Parietal lobe (tissue), 2 donors: ENCODE measurements around a stretch of chr15.

- RAMPAGE, long total RNA: no peak
These were observed 66.8 kb upstream of the MYO5C start for GRCh38 chr15:52362296-52362813.

- RAMPAGE, long total RNA: no peak
These were observed 112.7 kb downstream of the MYO5A start for GRCh38 chr15:52415978-52416292.

DNA sequence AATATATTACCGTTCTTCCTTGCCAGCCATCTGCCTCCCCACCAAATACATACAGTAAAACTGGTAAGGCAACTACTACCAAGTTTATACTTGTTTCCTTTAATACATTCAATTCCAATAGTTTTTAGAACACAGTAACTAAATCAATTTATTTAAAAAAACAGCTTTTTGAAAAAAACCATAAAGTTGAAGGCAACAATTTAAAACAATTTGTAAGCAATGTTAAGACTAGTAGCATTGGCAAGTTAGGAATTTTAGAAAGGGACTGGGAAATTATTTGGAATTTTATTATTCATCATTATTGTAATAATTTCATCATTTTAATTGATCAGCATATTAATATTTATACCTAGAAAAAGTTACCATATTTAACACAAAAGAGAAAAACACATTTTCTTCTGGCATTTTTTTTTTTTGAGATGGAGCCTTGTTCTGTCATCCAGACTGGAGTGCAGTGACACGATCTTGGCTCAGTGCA is 20.6 kb upstream of the ARPP19 start:
- RAMPAGE, long total RNA: no peak

DNA sequence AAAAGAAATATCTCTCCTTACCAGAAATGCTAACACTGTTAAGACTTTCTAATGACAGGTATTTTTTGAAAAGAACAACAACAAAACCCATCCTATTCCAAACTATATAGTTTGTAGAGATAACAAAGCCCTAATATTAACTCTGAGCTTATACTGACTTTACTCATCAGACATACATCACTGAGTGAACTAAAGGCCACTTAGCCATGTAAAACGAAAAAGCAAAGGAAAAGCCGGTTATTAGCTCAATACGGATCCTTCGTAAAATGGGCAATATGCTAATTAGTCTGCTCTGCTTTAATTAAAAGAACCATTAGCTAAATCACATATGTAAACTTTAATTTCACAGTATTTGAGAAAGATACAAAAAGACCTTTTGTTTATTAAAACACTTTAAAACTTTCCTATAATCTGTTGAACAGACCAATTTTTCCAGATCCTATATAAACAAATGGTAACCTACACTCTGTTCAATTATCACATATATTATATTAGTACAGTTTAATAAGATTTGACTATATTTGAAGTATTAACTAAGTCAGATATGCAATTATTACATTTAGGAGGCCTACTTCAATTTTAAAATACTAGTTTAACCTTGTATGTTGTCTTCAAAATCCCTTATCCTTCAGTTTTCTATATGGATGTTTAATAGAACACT is 28.5 kb downstream of the ATOSA start:
- RAMPAGE, long total RNA: no peak

DNA sequence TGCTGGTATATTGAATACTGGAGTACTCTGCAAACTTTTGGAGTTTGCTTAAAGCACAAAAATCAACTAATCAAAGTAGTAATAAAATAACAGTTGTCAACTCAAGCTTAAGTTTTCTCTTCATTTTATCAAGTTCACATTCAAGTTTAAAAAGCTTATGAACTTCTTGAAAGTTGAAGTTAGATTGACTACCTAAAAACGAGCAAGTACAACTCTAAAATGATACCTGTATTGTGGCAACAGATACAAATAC is 1.8 kb downstream of the ATOSA start:
- RAMPAGE, long total RNA: no peak

DNA sequence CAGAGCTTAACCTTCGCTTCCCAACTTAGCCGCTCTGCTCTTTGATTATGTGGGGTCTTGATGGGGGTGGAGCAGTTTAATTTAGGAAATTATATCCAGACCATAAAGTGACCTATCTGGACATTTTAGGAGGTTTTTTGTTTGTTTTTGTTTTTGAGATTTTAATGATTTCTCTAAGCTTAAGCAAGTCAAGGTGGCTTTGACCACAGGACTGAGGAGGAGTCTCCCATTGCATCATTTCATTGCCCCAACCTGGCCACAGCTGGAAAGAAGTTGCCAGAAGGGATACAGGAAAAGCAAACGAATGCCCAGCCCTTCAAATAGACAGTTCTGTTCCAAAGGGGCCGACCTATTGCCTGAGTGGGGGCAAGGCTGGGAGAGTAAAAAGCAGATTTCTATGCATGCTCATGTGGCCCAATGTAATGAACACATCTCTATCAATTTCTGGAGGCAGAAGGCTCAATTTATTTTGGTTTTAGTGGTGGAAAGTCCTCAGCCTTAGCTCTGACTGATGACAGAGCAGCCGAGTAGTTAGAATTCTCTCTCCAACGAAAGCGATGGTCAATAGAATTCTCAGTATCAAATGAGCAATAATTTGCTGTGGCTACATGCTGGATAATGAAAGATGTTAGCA is 12.0 kb upstream of the ONECUT1 start:
- RAMPAGE, long total RNA: no peak

GRCh38 chr15:52805563-52806643 is 15.8 kb upstream of the ONECUT1 start:
- RAMPAGE, long total RNA: no peak

DNA sequence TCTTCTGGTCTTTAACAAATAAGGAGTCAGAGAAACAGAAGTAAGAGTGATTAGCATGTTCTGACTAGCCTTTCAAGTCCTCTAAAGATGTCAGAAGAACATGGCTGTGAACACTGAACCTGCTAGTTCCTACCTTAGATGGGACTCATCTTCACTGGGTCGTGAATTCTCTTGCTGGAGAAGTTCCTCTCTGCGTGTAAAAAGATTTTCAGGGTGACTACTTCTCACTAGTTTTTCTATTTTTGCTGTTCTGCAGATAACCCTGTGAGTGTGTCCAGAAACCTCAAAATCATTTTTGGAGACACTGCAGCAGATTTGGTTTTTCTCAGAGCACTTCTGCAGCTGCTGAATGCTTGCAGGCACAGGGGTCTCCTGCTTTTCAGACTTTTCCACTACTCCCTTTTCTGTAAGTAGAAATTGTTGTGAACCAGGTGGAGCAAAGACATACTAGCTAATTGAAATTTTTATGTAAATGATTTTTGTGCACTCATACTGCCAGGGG is 185.4 kb upstream of the ONECUT1 start:
- RAMPAGE, long total RNA: no peak

DNA sequence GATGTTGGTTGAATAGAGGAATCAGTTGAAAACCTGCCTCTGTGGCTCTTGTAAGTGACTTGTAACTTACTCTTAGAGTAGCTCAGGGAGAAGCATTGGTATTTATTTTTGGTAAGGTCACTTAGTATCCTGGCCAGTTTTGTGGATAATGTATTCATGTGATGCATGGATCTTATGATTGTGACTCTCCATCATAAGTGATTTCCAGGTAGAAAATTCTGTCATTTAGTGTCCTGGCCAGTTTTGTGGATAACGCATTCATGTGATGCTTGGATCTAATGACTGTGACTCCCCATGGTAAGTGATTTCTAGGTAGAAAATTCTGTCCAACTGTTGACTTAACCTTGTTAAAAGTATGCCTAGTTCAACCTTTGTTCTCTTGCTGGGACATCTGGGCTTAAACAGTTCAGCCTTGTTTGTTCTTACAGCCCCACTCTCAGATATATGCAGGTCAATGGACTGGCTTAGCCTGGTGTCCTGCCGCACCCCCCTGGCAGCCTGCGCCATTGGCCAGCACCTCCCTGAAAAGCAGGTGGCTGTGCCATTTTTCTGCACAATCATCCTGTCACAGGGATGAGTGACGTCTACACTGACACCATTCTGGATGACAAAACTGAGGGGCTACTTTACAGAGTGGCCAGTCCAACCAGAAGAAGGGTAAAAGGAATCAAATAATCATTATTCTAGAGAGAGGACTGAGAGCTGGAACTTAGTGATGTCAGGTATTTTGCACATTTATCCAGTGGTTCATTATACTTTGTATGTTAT is 244.6 kb upstream of the ONECUT1 start:
- RAMPAGE, long total RNA: no peak

DNA sequence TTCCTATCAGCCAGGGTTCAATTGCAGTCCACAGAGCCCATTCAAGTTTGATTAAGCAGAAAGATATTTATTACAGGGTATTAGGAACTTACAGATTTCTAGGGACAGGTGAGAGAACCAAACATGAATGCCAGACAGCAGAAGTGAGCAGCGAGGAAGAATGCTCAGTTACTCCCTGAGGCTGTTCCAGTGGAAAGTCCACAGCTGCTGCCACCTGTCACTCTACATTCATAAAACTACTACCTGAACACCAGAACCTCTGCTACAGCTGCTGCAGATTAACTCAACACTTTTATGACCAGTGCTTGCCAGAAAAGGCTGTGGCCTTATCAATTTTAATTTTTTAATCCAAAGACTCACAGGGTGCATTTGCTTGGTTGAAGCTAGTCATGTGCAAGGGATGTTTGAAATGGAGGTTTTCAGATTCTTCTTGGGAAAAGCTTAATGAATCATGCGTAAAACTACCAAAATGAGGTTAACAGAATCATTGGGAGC is 325.5 kb upstream of the ONECUT1 start:
- RAMPAGE, long total RNA: no peak

- RAMPAGE, long total RNA: no peak
These were observed 320.9 kb downstream of the WDR72 start for GRCh38 chr15:53438508-53438987.

DNA sequence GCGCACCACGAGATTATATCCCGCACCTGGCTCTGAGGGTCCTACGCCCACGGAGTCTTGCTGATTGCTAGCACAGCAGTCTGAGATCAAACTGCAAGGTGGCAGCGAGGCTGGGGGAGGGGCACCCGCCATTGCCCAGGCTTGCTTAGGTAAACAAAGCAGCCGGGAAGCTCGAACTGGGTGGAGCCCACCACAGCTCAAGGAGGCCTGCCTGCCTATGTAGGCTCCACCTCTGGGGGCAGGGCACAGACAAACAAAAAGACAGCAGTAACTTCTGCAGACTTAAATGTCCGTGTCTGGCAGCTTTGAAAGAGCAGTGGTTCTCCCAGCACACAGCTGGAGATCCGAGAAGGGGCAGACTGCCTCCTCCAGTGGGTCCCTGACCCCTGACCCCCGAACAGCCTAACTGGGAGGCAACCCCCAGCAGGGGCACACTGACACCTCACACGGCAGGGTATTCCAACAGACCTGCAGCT is 132.4 kb downstream of the RSL24D1 start:
- RAMPAGE, long total RNA: no peak

GRCh38 chr15:55255713-55256144 is 33.9 kb downstream of the RAB27A start:
- RAMPAGE, long total RNA: no peak

GRCh38 chr15:55290067-55291051 is 746 bp upstream of the RAB27A start:
- RAMPAGE, long total RNA: no peak

- RAMPAGE, long total RNA: no peak
These were observed 24.1 kb downstream of the PIGB start for GRCh38 chr15:55343155-55343535.

GRCh38 chr15:55799700-55800225 is 56.8 kb upstream of the PRTG start:
- RAMPAGE, long total RNA: no peak

- RAMPAGE, long total RNA: no peak
These were observed 25.7 kb upstream of the NEDD4 start for GRCh38 chr15:56019181-56019388.

GRCh38 chr15:56443406-56443932 is 21.5 kb downstream of the MNS1 start:
- RAMPAGE, long total RNA: no peak

DNA sequence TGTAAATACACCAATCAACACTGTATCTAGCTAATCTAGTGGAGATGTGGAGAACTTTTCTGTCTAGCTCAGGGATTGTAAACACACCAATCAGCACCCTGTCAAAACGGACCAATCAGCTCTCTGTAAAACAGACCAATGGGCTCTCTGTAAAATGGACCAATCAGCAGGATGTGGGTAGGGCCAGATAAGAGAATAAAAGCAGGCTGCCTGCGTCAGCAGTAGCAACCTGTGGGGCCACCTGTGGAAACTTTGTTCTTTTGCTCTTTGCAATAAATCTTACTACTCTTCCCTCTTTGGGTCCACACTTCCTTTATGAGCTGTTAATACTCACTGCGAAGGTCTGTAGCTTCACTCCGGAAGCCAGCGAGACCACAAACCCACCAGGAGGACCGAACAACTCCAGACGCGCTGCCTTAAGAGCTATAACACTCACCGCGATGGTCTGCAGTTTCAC is 47.0 kb upstream of the ZNF280D start:
- RAMPAGE, long total RNA: no peak

DNA sequence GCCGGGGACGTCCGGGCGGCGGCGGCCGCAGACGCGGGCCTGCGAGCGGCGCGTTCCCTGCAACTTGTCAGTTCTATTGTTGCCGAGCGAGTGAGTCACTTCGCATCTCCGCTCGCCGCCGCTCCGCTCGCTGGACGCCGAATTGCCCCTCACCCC is 810 bp downstream of the TCF12 start:
- RAMPAGE, long total RNA: no peak